Aorta (tissue), 1 donor: ENCODE measurements around a stretch of chr3.

DNA sequence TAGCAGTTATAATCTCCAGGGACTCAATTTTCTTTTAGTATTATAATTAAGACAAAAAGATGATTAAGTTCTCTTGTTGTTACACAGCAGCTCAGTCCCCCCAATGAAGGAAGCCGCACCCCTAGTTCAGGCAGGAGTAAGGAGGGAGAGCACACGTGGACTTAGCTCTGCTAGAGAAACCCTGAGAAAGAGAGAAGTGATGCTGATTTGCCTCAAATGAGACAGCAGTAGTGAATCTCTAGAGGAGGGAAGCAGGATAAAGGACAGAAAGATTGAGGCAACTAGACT, 130.5 kb downstream of the CCNL1 start:
- PRO-cap = no peak

DNA sequence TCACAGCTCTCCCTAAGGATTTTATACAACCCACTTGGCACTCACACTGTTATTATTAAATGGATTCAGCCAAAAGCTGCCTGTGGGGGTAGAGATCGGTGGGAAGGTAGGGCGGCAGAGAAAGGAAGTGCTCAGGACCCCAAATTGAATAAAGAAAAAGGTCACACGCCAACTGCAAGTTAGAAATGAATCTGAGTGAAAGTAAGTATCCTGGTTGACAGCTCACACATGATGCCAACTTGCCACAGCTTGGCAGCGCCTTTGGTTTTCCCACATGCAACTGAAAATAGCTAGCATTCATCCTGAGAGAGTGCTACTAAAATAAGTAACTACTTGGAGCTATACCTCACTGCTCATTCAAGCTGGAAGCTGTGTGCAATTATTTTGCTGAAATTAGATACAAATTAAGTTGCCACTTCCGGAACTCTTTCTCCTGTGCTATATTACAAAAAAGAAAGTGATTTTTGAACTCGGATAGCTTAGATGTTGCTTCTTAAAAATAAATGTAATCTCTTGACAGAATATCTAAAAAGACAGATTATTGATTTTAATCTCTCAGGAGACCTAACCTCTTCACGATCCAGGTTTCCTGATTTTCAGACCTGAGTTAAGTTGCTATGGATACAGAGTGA, 73.5 kb downstream of the CCNL1 start:
- PRO-cap = no peak

DNA sequence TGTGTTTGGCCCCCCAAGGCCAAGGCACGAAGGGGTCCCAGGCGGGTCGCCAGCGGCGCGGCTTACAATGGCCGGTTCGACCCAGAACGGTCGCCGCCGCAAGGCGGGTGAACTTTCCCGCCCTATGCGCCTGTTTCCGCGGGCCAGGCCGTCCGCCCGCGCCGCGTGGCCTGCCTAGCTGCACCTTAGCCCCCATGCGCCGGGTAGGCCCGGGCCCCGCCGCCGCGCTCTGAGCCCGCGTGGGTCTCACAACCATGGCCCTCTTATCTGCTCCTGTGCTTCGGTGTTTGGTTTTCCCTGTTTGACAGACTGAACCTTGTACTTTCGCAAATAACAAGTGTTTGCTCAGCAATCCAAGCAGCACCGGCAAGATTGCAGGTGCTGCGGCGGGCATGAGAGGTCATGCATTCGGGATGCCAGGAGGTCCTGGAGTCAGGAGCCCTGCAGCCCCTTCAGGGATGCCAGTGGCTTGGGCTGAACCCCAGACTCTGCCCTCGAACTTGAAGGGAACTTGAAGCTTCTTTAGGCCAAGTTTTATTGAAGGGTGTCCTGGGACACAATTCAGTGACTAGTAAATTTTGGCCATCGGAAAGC, 39.5 kb downstream of the CCNL1 start:
- PRO-cap = no peak

GRCh38 chr3:157129015-157129772, 30.8 kb downstream of the CCNL1 start:
- PRO-cap = no peak

GRCh38 chr3:157154586-157155548, 5.1 kb downstream of the CCNL1 start:
- PRO-cap = no peak

DNA sequence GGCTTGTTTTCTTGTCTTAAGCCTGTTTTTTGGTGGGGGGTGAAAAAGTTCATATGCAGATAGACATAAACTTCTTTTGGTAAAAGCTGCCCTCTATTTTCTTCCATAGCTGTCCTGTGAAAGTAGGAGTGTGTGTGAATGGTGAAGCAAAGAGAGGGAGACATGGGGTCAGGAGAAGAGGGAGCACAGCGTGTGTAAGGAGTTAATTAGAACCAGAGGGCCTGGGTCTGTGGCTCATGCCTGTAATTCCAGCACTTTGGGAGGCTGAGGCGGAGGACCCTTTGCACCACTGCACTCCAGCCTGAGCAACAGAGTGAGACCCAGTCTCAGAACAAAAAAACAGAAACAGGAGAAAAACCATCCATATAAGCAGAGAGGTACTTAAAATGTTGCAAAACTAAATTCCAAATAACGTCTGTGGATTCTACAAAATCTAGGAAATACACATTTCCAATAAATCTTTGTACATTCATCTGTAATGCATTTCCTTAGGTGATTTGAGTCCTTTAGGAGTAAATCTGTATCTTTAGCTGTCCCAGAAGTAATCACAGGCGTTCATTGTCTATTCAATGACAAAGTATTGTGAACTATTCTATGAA, 16.3 kb upstream of the CCNL1 start:
- PRO-cap = no peak

GRCh38 chr3:157188972-157190026, 29.4 kb upstream of the CCNL1 start:
- PRO-cap = no peak

DNA sequence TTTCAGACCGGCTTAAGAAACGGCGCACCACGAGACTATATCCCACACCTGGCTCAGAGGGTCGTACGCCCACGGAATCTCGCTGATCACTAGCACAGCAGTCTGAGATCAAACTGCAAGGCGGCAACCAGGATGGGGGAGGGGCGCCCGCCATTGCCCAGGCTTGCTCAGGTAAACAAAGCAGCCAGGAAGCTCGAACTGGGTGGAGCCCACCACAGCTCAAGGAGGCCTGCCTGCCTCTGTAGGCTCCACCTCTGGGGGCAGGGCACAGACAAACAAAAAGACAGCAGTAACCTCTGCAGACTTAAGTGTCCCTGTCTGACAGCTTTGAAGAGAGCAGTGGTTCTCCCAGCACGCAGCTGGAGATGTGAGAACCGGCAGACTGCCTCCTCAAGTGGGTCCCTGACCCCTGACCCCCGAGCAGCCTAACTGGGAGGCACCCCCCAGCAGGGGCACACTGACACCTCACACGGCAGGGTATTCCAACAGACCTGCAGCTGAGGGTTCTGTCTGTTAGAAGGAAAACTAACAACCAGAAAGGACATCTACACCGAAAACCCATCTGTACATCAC, 86.2 kb downstream of the SHOX2 start:
- PRO-cap = no peak

GRCh38 chr3:158097364-158098389, 8.5 kb downstream of the SHOX2 start:
- PRO-cap = no peak

- PRO-cap = no peak
Measured at GRCh38 chr3:158217517-158218476, 107.9 kb downstream of the RSRC1 start.

GRCh38 chr3:158634751-158635110, 9.6 kb upstream of the GFM1 start:
- PRO-cap = no peak

- PRO-cap = no peak
Measured at GRCh38 chr3:158791317-158791752, 10.5 kb upstream of the MFSD1 start.

DNA sequence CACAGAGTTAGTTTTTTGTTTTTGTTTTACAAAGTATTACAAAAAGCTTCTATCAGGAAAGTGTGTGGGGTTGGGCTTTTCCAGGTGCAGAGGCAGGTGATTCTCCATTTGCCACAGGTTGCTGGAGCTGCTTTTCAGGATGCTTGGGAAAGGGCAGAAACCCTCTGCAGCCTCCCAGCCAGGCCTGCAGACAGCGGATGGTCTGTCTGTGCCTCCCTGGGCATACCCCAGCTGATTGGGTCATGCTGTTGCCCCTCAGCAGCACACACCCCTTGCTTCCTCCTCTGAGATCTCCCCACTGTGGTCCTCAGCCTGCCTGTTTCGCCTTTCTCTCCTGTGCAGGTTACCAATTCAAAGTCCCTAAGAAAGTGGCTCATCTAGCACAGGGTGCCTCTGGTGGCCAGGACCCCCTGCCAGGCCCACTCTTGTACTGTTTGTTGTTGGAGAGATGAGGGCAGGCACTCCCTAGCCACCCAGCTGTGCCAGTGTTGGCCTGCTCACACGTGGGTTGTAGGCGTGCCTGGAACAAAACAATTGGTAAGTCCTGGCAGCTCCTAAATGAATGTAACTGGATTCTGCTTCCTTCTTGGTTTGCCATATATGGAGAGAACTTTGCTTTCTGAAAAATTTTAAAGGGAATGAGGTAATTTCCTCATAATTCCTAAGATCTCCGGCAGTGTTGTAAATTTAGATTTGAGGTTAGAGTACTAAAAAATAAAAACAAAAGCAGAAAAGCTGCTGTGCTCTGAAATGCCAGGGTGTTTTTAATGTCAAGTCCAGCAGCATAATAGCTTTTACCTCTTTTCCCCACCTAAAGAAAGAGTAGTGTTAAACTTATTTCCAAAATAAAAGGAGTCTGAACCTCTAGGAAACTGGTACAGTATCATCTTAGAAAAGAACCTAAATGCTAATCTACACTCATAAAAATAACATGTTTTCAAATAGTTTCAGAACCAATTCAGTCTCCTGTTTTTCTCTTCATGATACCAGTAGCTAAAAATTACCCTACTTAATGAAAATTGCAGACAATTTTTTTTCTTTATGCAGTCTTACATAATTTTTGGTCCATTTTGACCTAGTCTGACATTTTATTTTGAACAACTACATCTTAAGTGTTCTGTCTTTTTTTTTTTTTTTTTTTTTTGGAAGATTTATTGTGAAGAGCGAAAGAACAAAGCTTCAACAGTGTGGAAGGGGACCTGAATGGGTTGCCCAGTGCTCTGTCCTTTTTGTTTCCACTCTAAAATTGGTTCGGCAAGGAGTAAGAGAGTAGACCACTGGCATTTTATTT, 449.6 kb upstream of the C3orf80 start:
- PRO-cap = unidirectional peak, plus-strand start at position 729 of the sequence

DNA sequence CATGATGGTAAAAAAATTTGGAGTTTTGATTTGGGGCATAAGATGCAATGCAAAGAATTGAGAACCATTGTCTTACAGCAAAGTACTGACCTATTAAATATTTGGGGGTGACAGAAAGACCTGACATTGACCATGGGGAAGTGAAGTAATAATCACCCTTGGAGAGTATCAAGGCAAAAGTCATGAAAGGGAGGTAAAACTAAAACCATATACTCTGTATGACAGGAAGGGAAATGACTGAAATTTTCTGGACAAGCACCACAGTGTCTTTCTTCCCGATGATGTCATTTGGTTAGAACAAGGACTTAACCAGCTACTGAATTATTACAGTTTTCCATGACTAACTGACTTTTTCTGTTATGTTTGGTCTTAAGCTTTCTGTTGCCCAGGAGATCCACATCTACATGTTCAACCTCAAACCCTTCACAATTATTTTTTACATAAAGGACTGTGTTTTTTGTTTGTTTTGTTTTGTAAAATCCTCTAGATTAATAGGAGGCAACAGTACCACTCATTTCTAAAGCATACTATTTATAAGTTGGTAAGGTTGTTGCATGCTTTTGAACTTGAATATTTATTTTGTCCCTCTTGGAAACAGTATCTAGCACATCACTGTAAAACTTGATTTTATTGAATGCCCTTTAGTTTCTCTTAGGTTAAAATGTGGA, 428.5 kb upstream of the C3orf80 start:
- PRO-cap = no peak

- PRO-cap = no peak
Measured at GRCh38 chr3:159824022-159824641, 401.1 kb upstream of the C3orf80 start.

DNA sequence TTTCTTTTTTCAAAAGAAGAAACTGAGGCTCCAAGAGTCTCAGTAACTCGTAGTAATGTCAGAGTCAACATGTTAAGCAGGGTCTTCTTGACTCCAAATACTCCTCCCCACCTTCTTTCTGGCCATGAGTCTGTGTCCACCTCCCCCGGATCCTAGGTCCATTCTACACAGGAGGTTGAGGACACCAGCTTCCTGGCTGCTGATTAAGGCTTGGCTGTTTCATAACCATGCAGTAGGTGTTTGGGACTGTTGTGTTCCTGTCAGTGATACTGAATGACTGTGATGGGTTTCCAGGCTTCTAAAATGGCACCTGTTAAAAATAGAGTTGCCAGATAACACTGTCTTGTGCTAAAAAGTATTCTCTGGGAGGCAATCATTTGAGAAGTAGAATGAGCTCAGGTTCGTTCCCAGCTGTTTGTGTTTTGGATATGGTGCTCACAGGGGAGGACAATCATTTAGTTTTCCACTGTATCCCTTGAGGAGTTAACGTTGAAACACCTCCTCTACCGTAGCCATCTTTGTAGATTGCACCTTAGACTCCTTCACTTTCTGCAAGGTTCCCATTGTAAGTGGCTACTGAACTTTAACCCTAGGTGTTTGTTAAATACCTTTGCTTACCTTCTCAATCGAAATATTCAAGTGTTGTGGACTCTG, 367.3 kb upstream of the C3orf80 start:
- PRO-cap = no peak

- PRO-cap = no peak
Measured at GRCh38 chr3:159911104-159911839, 313.9 kb upstream of the C3orf80 start.

- PRO-cap = no peak
Measured at GRCh38 chr3:160817509-160818153, 61.6 kb downstream of the PPM1L start.

DNA sequence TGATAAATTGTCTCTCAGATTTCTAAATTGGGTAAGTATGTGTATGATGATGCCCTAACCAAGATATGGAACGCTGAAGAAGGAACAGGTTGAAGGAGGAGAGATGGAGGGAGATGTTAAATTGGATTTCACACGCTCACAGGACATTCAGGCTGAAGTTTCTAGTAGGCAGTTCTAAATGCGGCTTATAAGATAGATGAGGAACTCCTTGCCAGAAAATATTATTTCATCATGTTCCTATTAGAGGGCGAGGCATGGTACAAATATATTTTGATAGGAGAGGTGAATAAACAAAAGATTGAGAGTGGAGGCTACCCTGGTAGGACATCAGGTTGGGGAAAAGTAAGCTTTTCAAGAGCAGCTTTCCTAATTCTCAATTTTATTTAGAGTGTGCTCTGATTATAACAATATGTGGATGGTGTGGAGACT, 88.7 kb downstream of the B3GALNT1 start:
- PRO-cap = no peak

DNA sequence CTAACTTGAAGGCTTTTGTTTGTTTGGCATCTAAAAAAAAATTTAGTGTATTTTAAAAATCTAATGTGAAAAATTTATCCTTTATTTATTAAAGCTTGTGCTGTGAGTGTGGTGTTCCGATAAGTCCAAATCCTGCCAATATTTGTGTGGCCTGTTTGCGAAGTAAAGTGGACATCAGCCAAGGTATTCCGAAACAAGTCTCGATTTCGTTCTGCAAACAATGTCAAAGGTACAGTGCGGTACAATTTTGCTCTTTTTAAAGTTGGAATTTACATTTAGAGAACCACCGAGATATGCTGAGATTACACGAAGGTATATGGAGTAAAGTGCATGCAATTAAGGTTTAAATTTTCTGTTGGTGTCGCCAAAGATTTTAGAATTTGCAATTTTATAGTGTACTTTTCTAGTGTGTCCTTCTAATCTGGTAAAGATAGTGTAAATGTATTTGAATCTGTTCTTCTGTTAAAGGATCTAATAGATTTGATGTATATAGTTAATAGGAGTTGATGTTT, 3.8 kb downstream of the NMD3 start:
- PRO-cap = no peak